Tibial nerve (tissue), 3 donors: ENCODE measurements around a stretch of chr10.

GRCh38 chr10:69096103-69096540 lies 8.2 kb downstream of the SRGN start:
- PRO-cap, result no peak
- RAMPAGE, long total RNA, 3 experiments, result no peak in any of the 3 experiments

- PRO-cap, result no peak
- RAMPAGE, long total RNA, 3 experiments, result no peak in any of the 3 experiments
Observed at GRCh38 chr10:69100369-69101065, 12.6 kb downstream of the SRGN start.

DNA sequence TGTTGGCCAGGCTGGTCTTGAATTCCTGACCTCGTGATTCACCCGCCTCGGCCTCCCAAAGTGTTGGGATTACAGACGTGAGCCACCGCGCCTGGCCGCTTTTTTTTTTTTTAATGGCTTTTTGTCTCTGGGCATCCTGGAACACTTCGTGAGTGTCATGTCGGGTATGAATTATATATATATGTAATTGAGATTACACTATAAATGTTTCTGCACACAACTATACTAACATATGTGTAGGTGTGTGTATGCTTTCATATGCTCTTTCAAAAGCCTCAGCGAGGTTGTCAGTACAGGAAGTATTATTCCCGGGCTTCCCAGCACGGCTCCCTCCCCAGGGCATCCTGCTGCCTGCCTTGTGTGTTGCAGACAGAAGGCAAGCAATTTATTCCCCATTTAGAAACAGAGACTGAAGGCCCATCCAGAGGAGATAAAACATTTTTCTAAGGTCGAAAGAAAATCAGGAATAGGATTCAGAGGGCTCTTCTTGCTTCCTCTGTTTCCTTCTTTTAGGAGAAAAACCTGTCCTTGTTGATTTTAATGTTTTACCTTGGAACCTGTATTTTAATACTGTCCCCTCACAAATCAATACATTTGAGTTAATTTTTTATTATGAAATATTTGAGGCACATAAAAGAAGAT lies 7.5 kb downstream of the HK1 start:
- PRO-cap, result no peak
- RAMPAGE, long total RNA, 3 experiments, result no peak in any of the 3 experiments

DNA sequence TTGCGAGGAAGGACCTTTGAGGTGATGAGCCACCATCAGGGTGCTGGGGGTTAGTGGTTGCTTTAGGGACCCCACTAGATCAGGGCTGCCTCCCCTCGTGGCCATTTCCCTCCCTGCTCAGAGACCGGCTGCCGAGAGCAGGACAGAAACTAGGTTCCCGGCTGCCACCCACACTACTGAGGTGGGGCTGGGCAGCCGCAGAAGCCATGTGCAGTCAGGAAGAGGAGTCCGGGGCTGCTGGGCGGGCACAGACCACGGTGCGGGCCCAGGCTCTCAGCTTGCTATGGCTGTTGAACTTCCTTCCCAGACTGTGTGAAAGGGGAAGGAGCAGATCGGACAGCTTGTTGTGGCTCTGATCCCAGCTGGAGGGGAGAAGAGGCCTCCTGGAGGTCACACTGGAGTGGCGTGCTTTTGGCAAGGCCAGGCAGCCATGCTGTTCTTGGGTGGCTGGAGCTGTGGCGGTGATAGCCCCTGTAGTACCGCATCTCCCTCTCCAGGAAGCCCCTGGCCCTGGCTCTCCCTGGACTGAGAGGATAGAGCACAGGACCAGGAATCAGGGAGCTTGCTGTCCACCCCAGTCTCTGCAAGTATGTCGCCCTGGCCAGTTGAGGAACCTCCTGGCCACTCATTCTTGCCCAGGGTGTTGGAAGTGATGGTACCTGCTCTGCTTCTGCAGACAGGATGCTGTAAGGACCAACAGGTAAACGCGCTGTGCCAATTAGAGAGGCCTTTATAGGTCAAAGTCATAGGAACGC lies 16.5 kb downstream of the HK1 start:
- PRO-cap, result no peak
- RAMPAGE, long total RNA, 3 experiments, result no peak in any of the 3 experiments

GRCh38 chr10:69375212-69376449 lies 41.1 kb downstream of the TACR2 start:
- PRO-cap, result no peak
- RAMPAGE, long total RNA, 3 experiments, result no peak in any of the 3 experiments

GRCh38 chr10:69425527-69426734 lies 9.2 kb upstream of the TACR2 start:
- PRO-cap, result no peak
- RAMPAGE, long total RNA, 3 experiments, result no peak in any of the 3 experiments

GRCh38 chr10:69452822-69453028 lies 1.5 kb downstream of the TSPAN15 start:
- PRO-cap, result no peak
- RAMPAGE, long total RNA, 3 experiments, result no peak in any of the 3 experiments

- PRO-cap, result no peak
- RAMPAGE, long total RNA, 3 experiments, result no peak in any of the 3 experiments
Observed at GRCh38 chr10:69481274-69481770, 30.1 kb downstream of the TSPAN15 start.

- PRO-cap, result no peak
- RAMPAGE, long total RNA, 3 experiments, result no peak in any of the 3 experiments
Observed at GRCh38 chr10:70093303-70093886, 39.2 kb downstream of the AIFM2 start.

DNA sequence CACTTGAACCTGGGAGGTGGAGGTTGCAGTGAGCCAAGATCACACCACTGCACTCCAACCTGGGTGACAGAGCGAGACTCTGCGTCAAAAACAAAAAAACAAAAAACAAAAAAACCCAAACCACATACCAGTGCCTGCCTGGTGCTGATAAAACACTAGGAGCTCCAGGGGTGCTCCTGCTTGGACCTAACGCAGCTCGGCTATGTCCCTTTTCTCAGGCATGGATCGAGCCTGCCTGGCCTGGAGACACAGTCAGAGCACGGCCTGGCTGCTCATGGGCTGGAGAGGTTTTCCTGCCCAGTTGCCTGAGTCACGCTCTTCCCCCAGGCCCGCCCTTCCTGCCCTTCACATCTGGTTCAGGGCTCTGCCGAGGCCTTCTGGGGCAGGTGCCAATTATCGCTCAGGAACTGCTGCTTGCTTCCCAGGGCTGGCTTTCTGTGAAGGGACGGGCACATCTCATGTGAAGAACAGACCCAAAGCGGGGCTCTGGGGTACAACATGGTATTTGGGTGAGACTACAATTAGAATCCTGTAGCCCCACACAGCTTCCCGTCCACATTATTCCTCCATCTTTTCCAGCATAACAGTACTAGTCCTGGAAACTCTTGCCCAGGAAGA lies 12.7 kb upstream of the NPFFR1 start:
- PRO-cap, result no peak
- RAMPAGE, long total RNA, 3 experiments, result no peak in any of the 3 experiments

DNA sequence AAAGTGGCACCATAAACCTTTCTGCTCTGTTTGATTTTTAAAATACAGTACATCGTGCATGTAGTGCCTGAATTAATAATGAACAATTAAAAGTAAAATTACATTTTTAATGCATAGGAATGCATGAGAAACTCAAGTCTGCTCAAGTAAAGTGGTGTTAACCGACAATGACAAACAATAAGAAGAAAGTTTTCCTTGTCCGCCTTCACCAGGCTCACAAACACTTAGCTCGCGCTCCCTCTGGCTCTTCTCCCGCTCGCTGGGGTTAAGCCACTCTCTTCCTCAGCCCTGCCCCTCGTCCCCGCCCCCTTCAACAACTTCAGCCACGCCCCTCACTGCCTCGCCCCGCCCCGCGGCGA lies 234 bp upstream of the EIF4EBP2 start:
- PRO-cap, result bidirectional peak, plus-strand start outside the sequence, minus-strand start at position 254 of the sequence
- RAMPAGE, long total RNA, 3 experiments, result no peak in any of the 3 experiments

GRCh38 chr10:70424716-70426065 lies 16.3 kb downstream of the NODAL start:
- PRO-cap, result no peak
- RAMPAGE, long total RNA, 3 experiments, result start-site peak on the plus strand in 1 of 3 experiments, at chr10:70424981-70425677 at its widest, 108 reads per replicate

- PRO-cap, result no peak
- RAMPAGE, long total RNA, 3 experiments, result no peak in any of the 3 experiments
Observed at GRCh38 chr10:70426066-70426568, 15.4 kb downstream of the NODAL start.

DNA sequence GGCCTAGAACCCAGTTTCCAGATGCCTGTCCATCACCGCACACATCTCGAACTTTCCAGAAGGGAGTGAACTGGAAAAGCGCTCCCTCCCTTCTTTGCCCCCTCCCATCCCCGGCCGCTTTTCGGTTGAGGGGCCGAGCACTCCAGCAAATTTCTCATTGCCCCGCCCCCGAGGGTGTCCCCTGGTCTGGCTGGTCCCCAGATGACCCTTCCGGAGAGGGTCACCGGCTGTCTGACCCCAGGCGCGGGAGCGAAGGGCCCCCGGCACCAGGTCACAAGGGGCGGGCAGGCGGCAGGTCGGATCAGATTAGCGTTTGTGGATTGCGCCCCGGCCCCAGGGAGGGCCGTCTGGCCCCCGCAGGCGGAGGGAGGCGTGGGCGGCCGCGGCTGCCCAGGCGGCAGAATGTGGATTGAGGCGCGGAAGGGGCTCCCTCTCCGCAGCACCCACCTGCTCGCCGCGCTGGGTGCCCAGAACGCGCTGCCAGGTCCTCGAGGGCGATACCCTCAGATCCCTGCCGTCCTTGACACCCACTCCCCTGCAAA lies 1.2 kb downstream of the NODAL start:
- PRO-cap, result no peak
- RAMPAGE, long total RNA, 3 experiments, result no peak in any of the 3 experiments

DNA sequence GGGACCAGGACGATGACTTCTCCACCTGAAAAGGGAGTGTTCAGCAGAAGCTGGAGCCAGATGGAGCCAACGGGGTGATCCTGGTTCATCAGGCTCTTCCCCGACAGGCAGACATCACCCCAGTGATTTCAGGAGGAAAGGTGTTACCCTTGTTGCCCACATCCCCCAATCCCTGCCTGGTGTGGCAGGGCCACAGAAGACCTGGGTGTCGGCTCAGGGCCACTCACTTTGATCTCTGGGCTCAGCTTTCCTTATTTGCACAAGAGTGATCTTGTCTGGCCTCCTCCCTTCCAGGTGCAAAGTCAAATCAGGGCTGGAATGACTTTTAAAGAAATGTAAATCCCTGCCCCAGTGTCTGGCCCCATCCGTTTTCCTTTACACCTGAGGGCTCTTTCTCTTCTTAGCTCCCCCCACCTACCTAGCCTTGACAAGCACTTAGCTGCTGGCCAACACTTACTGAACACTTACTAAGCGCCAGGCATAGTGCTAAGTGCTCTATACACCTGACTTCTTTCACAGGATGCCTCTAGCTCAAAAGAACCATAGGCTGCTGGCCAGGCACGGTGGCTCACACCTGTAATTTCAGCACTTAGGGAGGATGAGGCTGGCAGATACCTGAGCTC lies 880 bp upstream of the NODAL start:
- PRO-cap, result no peak
- RAMPAGE, long total RNA, 3 experiments, result no peak in any of the 3 experiments

- PRO-cap, result no peak
- RAMPAGE, long total RNA, 3 experiments, result no peak in any of the 3 experiments
Observed at GRCh38 chr10:70480056-70481061, 1.8 kb downstream of the PALD1 start.

DNA sequence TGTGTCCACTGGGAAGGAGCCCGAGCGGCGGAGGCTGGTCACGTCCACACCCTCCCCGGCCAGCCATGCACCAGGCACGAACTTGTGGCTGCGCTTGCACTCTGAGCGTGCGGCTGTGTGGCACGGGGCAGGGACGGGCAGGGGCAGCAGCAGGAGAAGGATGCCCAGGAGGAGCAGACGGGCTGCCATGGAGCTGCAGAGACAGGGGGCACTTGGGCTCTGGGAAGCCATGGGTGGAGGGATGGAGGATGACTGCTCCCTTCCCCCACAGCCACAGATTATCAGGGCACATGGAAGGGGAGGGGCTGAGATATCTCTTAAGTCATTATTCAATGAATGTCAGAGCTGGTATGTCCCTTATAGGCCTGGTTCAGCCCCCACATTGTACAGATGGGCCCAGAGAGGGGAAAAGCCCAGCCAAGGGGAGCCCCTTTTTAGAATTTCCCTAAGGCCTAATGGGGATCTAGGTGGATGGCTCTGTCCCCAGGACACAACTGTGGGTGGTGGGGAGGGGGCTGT lies 1.8 kb downstream of the PRF1 start:
- PRO-cap, result no peak
- RAMPAGE, long total RNA, 3 experiments, result no peak in any of the 3 experiments

GRCh38 chr10:70681787-70682082 lies 9.4 kb downstream of the ADAMTS14 start:
- PRO-cap, result no peak
- RAMPAGE, long total RNA, 3 experiments, result no peak in any of the 3 experiments

DNA sequence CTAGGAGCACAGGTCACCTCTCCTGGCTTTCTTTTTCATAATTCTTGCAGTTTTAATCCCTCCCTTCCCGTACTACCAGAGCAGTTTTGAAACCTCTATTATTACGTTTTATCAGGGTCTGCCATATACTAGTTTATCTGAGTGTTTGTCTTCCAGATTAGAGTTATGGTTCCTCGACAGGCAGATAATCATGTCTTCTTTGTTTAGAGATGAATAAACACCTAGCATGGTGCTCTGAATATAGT lies 1.7 kb downstream of the SGPL1 start:
- PRO-cap, result no peak
- RAMPAGE, long total RNA, 3 experiments, result no peak in any of the 3 experiments

- PRO-cap, result no peak
- RAMPAGE, long total RNA, 3 experiments, result start-site peak on the plus strand in 1 of 3 experiments, at chr10:71299940-71300534 at its widest, 5 reads per replicate
Observed at GRCh38 chr10:71300108-71300585, 18.9 kb upstream of the SLC29A3 start.